Neural cell (in vitro differentiated cells): ENCODE measurements around a stretch of chr1.

DNA sequence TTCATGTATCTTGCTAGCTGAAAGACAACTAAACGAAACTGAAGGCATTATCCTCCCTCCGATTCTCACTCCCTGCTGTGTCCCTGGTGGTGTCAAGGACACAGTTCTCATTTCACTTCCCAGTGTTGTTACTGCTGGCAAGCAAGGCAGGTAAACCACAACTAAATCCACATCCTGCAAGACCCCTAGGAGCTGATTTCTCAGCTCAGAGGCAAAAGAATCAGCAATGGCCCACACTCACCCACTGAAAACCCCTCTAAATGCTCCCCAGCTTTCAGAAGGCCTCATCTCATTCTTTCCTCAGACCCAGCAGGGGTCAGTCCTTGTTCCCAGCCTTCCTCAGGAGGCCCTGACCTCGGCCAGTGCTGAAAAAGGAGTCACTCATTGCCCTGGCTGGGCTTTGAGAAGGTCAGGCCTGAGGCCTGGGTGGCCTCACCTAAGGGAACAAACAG, 117.9 kb upstream of the SLC44A3 start:
- RAMPAGE, long total RNA = no peak

DNA sequence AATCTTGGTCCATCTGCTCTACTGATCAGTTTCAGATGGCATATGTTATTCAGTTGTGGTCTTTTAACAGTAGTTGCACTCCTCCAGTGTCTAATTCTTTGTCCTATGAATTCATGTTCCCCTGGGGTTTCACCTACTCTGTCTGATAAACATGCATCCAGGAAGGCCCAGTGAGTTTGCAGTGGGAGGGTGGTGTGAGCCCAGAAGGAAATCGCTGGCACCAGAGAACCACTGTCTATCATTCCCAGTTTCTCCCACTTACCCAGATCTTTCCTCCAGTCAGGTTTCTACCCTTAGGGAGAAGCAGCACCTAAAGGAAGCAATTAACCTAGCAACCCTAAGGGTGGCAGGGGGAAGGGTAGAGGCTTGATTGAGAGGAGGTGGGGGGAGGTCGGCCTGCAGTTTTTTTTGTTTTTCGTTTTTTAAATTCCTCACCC, 932 bp upstream of the SLC44A3 start:
- RAMPAGE, long total RNA = no peak

DNA sequence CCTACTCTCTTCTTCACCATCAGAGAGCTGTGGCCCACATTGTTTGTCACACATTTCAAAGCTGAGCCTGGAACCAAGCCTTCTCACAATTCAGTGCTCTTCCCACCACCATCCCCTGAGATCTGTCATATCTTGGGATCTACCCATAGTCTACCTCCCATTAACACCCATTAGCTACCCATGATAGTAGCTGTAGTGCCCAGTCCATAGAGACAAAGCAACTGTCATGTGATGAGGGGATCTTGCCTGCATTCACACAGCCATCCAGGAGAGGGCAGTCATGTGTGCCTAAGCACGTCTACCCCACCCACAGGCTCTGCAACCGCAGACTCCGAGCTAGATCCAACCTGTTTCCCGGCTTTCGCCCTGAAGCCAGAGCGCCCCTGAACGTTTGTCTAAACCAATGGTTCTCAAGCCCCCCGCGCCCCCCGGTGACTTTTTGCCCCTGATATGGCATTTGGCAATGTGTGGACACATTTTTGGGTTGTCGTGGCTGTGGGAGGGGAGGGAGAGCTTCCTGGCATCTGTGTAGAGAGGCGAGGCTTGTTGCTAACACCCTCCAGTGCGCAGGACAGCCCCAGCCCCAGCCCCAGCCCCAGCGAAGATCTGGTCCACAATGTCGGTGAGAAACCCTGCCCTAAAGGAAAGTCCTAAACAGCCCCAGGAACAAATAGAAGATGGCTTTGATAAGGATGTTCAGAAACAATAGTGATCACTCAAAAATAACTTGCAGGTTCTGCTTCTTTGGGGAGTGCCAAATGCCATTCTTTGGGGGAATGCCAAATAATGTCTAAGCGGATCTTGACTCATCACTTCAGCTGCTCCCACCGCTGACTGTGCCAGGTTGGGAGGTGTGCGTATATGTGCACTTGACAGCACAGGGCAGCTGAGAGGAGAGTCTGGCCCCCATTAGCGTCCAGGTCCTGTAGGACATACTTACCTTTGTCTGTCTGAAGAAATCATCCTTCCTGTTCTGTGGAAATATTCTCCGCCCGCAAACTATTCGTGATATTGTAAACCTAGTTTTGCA, 34.5 kb downstream of the SLC44A3 start:
- RAMPAGE, long total RNA = no peak

DNA sequence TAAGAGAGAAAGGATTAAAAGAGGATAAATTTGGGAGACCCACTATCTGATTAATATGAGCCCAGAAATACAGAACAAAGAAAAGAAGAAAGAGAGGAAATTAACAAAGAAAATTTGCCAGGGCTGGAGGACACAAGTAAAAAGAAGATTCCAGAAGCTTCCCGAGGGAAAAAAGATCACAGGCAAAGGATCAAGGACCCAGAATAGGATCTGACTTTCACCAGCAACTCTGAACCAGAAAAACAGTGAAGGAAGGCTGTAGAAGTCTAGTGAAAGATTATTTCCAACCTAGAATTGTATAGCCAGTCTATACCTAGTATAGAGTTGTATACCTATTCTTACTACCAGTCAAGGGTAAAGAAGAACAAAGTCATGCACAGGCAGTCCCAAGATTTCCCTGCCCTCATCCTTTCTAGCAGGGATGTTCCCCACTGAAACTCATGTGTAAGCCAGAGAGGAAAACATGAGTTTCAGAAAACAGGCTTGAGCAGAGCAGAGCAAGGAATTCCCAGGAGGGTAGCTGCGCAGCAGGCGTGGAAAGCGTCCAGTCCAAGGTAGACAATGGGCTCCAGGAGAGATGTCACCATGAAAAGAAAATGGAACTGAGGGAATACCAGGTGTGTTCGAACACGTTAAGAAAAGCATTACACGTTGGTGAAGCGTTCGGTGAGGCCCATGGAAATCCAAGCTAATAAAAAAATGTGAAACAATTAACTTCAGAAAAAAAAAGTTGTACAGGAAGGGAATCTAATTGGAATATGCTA, 40.4 kb downstream of the SLC44A3 start:
- RAMPAGE, long total RNA = no peak

GRCh38 chr1:94892799-94893406, 34.0 kb downstream of the CNN3 start:
- RAMPAGE, long total RNA = no peak

- RAMPAGE, long total RNA = no peak
Observed at GRCh38 chr1:94897461-94898099, 29.3 kb downstream of the CNN3 start.

GRCh38 chr1:94947458-94947841, 20.5 kb upstream of the CNN3 start:
- RAMPAGE, long total RNA = no peak

DNA sequence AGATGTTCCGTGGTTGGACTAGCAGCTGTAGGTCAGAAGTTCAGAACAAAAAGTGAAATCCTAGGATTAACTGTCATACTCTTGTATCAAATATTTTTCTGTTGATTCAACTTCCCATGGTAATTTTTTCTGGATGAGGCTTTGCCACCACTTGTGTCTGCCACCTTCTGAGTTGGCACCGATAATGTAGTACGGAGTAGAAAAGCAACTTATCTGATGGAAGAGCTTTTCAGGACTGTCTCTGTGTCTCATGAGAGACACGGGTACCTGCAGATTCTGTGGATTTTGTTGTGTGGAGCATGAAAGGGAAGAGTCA, 44.6 kb upstream of the CNN3 start:
- RAMPAGE, long total RNA = no peak

- RAMPAGE, long total RNA = no peak
Observed at GRCh38 chr1:94973503-94973865, 46.6 kb upstream of the CNN3 start.

- RAMPAGE, long total RNA = no peak
Observed at GRCh38 chr1:94974583-94975264, 47.8 kb upstream of the CNN3 start.

- RAMPAGE, long total RNA = no peak
Observed at GRCh38 chr1:95002028-95002511, 70.7 kb downstream of the ALG14 start.

GRCh38 chr1:95247590-95248137, 13.7 kb downstream of the RWDD3 start:
- RAMPAGE, long total RNA = no peak

- RAMPAGE, long total RNA = no peak
Observed at GRCh38 chr1:95509866-95510869, 276.2 kb downstream of the RWDD3 start.

- RAMPAGE, long total RNA = no peak
Observed at GRCh38 chr1:98336369-98336894, 325.1 kb upstream of the SNX7 start.

GRCh38 chr1:98388443-98389097, 273.0 kb upstream of the SNX7 start:
- RAMPAGE, long total RNA = no peak

- RAMPAGE, long total RNA = no peak
Observed at GRCh38 chr1:98871149-98872017, 133.3 kb downstream of the PLPPR5 start.

GRCh38 chr1:99646815-99647218, 904 bp downstream of the PALMD start:
- RAMPAGE, long total RNA = no peak

GRCh38 chr1:99672345-99673259, 26.7 kb downstream of the PALMD start:
- RAMPAGE, long total RNA = no peak

DNA sequence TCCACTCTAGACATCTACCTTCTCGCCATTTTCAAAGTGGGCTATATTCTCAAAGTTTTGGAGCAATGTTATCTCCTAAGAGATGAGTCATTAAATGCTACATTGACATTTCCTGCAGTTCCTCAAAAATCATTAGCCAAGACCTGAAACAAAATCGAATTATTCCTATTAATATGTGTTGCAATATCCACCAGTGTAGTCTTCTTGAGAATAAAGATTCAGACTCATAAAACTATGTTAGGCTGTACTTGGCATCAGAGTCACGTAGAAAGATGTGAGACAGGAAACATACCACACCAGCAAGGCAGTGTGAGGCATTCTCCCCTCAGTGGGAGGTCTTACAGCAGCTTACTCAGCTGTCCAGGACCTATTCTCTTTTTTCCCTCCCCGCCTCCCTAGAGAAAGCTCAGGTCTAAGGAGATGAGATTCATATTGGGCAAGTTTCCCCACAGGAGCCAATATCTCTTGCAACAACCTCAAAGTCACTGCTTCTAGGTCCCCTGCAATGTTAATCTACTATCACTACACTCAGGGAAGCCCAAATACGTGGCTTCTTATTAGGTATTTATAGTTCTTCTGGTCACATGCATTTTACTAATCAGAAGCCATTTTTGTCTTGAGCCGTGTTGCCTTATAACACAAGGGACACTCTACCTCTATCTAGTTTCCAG, 38.6 kb downstream of the FRRS1 start:
- RAMPAGE, long total RNA = no peak

- RAMPAGE, long total RNA = no peak
Observed at GRCh38 chr1:99760332-99760602, 6.2 kb downstream of the FRRS1 start.